Testis (tissue), 5 donors: ENCODE measurements around a stretch of chr17.

GRCh38 chr17:67574252-67575174 is 143.2 kb upstream of the NOL11 start:
- PRO-cap, 3 experiments, result no peak in any of the 3 experiments
- RAMPAGE, long total RNA, 2 experiments, result no peak in any of the 2 experiments
- RRBS, result no CpG with 5 or more reads among the region's 12 CpGs

DNA sequence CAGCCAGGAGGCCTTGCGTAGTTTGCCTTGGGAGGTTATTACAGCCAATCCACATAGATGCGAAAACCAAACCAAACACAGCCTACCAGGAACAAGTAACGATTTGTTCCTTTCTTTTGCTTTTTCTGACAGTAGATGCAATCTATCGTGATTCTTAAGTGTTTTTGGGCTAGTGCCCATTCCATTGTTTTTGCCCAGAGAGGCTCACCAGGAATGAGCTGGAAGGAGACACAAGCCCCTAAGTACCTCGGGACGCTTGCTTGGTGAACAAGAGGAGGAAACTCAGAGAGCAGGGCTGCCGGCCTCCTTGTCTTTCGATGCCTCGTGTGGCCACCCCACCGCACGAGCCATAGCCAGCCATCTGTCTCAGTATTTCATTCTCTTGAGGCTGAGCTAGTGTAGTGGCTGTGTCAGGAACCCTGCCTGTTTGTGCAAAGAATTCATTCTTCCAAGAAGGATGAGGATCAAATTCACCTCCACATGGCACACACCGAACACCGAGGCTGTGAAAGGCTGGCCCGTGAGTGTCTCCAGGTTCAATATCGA is 102.5 kb upstream of the NOL11 start:
- PRO-cap, 3 experiments, result no peak in any of the 3 experiments
- RAMPAGE, long total RNA, 2 experiments, result no peak in any of the 2 experiments
- RRBS, result no CpG with 5 or more reads among the region's 15 CpGs

DNA sequence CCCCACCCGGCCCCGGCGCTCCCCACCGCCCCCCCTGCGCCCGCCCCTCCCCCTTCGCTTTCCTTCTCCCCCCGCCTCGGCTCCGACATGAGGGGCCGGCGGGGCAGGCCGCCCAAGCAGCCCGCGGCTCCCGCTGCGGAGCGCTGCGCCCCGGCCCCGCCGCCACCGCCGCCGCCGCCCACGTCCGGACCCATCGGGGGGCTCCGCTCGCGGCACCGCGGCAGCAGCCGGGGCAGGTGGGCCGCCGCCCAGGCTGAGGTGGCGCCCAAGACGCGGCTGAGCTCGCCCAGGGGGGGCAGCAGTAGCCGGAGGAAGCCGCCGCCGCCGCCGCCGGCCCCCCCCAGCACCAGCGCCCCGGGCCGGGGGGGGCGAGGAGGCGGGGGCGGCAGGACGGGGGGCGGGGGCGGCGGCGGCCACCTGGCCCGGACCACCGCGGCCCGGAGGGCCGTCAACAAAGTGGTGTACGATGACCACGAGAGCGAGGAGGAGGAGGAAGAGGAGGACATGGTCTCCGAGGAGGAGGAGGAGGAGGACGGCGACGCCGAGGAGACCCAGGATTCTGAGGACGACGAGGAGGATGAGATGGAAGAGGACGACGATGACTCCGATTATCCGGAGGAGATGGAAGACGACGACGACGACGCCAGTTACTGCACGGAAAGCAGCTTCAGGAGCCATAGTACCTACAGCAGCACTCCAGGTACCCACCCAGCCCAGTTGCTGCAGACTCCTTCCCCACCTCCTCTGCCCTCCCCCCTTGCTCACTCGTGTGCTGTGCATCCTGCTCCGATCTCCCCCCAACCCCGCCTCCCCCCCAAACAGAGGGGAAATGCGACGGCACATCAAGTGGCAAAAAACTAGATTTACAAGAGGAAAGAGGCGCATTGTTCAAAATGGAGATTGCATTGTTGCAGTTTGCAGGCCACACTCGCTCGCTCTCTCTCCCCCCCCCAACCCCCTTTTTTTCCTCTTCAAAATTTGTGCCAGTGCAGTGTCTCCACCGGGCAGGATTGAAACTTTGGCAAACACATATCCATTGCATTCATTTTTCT is 661 bp downstream of the BPTF start:
- PRO-cap, 3 experiments, result peak in 3 of 3 experiments; most common plus-strand start position 388 of the sequence (in 3); most common minus-strand start position 356 of the sequence (in 2)
- RAMPAGE, long total RNA, 2 experiments, result no peak in any of the 2 experiments
- RRBS, result 6% methylated on average over 8 of the region's 93 CpGs

DNA sequence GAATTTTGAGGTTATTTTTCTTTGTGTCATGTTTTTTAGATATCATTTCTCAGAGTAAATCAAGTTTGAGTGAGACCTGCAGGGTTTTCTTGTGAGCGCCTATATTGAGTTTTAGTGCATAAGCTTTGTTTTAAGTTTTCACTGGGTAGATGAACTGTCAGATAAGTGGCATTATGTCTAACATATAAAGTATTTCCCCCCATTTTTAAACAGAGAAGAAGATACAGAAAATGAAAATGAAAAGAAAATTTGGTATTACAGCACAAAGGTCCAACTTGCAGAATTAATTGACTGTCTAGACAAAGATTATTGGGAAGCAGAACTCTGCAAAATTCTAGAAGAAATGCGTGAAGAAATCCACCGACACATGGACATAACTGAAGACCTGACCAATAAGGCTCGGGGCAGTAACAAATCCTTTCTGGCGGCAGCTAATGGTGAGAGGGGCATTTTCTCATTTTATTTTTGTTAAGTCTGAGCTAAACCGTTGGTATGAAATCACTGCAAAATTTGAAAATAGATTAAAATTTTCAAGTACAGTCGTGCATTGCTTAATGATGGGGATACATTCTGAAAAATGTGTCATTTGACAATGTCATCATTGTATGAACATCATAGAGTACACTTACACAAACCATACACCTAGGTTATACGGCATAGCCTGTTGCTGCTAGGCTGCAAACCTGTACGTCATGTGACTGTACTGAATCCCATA is 41.1 kb downstream of the BPTF start:
- PRO-cap, 3 experiments, result no peak in any of the 3 experiments
- RAMPAGE, long total RNA, 2 experiments, result no peak in any of the 2 experiments
- RRBS, result no CpG with 5 or more reads among the region's 9 CpGs

- PRO-cap, 3 experiments, result no peak in any of the 3 experiments
- RAMPAGE, long total RNA, 2 experiments, result no peak in any of the 2 experiments
- RRBS, result 3% methylated on average over 2 of the region's 28 CpGs
Observed at GRCh38 chr17:67992941-67993349, 3.3 kb downstream of the C17orf58 start.

DNA sequence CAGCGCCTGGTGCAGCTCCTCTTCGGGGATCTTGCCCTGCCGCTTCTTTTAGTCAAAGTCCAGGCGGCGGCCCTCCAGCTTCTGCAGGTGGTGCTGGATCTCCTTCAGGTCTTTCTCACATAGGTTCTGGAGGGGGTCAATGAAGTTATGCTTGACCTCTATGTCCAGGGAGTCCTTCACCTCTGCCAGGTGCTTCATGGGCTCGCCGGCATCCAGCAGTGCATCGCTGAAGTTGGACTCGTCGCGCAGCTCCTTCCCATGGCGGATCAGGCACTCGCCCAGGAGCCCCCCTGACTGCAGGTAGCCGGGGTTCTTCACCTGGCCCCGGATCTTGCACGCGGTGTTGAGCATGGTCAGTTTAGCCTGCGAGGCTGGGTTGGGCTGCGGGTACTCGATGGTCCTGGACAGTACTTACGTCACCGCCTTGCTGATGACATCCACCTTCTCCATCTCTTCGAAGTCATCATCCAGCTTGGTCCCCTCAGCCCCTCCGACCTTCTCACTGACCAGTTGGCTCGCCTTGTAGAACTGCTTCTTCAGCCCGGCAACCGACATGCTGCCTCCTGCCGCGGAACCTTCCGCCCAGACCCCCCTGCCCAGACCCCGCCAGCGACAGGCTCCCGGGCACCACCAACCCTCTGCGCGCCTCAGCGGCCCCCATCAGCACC is 99.6 kb downstream of the KPNA2 start:
- PRO-cap, 3 experiments, result no peak in any of the 3 experiments
- RAMPAGE, long total RNA, 2 experiments, result no peak in any of the 2 experiments
- RRBS, result 20% methylated on average over 10 of the region's 36 CpGs

- PRO-cap, 3 experiments, result peak in 1 of 3 experiments; most common minus-strand start chr17:68200961 (in 1)
- RAMPAGE, long total RNA, 2 experiments, result no peak in any of the 2 experiments
- RRBS, result under 1% methylated on average over 5 of the region's 42 CpGs
Observed at GRCh38 chr17:68200473-68201383, 47.1 kb upstream of the AMZ2 start.

- PRO-cap, 3 experiments, result peak in 3 of 3 experiments; most common minus-strand start chr17:68391692 (in 1)
- RAMPAGE, long total RNA, 2 experiments, result no peak in any of the 2 experiments
- RRBS, result no CpG with 5 or more reads among the region's 11 CpGs
Observed at GRCh38 chr17:68391524-68392022, 65.7 kb downstream of the WIPI1 start.

GRCh38 chr17:68396864-68397236 is 60.4 kb downstream of the WIPI1 start:
- PRO-cap, 3 experiments, result no peak in any of the 3 experiments
- RAMPAGE, long total RNA, 2 experiments, result no peak in any of the 2 experiments
- RRBS, result no CpG with 5 or more reads among the region's 9 CpGs

DNA sequence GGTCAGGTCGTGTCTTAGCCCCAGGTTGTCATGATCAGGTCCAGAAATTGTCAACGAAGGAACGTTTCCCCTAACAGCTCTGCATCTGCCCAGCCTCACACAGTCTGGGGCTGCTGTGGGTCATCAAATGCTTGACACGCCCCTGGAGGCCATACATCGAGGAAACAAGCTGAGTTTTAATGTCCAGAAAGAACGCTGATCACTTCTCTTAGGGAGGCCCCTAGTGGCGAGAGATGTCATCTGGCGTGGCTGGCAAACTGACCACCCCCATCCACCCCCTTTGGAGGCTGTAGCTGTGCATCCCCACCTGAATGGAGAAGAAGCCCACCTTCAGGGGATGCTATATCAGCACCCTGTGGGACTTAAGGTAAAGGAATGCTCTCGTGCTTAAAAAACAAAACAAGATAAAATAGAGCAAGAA is 58.3 kb downstream of the WIPI1 start:
- PRO-cap, 3 experiments, result no peak in any of the 3 experiments
- RAMPAGE, long total RNA, 2 experiments, result no peak in any of the 2 experiments
- RRBS, result no CpG with 5 or more reads among the region's 9 CpGs

GRCh38 chr17:68437459-68437879 is 19.8 kb downstream of the WIPI1 start:
- PRO-cap, 3 experiments, result no peak in any of the 3 experiments
- RAMPAGE, long total RNA, 2 experiments, result no peak in any of the 2 experiments
- RRBS, result no CpG with 5 or more reads among the region's 4 CpGs

DNA sequence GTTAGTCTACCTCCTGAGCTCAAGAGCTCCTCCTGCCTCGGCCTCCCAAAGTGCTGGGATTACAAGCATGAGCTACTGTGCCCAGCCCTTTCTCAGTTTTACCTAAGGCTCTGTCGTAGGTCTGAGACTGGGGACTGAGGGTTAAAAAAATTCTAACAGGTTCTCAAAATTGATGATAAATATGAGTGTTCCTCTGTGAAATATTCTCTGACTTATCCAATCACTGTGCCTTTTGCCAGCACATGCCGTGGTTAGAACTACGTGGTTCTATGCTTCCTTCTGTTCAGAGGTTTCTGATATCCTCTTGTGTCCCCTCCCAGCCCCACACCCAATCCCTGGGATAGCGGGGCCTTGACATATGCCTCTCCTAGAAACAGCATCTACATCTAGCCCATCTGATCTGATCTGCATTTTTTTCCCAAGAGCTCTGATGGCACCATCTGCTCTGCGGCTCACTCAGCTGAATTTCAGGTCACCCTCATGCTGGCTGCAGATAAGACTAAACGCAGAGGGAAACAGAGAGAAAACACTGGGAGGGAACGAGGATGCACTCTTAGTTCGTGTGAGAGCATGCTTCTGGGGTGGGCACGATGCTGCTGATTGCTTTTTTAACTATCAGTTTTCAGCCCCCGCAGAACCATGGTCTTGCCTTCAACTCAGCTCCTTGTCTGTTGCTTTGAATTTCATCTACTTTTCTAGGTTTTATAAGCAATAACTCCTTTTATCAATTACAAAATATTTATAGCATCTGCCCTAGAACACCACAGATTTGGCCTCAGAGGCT is 10.7 kb downstream of the WIPI1 start:
- PRO-cap, 3 experiments, result no peak in any of the 3 experiments
- RAMPAGE, long total RNA, 2 experiments, result no peak in any of the 2 experiments
- RRBS, result no CpG with 5 or more reads among the region's 11 CpGs

DNA sequence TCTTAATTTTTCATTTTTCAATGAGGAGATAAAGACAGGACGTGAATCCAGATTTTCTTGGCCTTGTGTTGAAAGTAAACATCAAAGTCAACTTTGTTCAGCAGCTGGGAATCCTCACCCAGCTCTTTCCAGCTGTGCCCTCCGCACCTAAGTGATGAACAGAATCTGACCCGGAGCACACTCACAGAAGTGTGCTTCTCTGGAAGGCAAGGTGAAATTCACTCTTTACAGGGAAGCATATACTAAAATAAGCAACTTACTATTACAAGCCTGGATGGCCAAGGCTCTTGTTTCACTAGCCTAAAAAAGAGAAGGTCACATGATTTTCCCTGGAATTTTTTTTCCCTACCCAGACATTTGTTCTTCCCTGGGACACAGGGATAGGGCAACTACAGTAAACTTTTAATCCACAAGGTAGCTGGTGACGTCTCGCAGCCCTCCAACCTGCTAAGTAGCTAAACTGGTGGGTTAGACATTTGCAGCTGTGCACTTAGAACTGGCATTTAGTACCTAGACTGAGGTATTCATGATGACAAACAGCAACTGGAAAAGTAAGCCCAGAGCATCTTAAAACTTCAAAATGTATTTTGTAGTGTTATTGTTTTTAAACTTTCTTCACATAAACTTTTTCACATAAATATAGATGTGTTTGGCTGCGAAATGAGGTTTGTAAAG is 3.1 kb downstream of the WIPI1 start:
- PRO-cap, 3 experiments, result no peak in any of the 3 experiments
- RAMPAGE, long total RNA, 2 experiments, result no peak in any of the 2 experiments
- RRBS, result no CpG with 5 or more reads among the region's 6 CpGs

- PRO-cap, 3 experiments, result no peak in any of the 3 experiments
- RAMPAGE, long total RNA, 2 experiments, result no peak in any of the 2 experiments
- RRBS, result no CpG with 5 or more reads among the region's 4 CpGs
Observed at GRCh38 chr17:68509551-68510180, 2.6 kb upstream of the PRKAR1A start.

GRCh38 chr17:68519833-68520339 is 7.7 kb downstream of the PRKAR1A start:
- PRO-cap, 3 experiments, result no peak in any of the 3 experiments
- RAMPAGE, long total RNA, 2 experiments, result no peak in any of the 2 experiments
- RRBS, result no CpG with 5 or more reads among the region's 4 CpGs

DNA sequence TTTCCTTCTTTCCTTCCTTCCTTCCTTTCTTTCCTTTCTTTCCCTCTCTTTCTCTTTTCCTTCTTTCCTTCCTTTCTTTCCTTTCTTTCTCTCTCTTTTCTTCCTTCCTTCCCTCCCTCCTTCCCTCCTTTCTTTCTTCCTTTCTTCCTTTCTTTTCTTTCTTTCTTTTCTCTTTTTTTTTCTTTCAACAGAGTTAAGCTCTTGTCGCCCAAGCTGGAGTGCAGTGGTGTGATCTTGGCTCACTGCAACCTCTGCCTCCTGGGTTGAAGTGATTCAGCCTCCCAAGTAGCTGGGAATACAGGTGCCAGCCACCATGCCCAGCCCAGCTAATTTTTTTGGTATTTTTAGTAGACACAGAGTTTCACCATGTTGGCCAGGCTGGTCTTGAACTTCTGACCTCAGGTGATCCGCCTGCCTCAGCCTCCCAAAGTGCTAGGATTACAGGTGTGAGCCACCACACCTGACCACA is 27.6 kb downstream of the FAM20A start:
- PRO-cap, 3 experiments, result no peak in any of the 3 experiments
- RAMPAGE, long total RNA, 2 experiments, result start-site peak on the minus strand in 1 of 2 experiments, centred at position 196 of the sequence, 7 reads per replicate
- RRBS, result no CpG with 5 or more reads among the region's 2 CpGs

GRCh38 chr17:68994523-68995624 is 39.7 kb upstream of the ABCA8 start:
- PRO-cap, 3 experiments, result no peak in any of the 3 experiments
- RAMPAGE, long total RNA, 2 experiments, result start-site peak on the minus strand in 1 of 2 experiments, at chr17:68995246-68995386 at its widest, 21 reads per replicate
- RRBS, result no CpG with 5 or more reads among the region's 11 CpGs

DNA sequence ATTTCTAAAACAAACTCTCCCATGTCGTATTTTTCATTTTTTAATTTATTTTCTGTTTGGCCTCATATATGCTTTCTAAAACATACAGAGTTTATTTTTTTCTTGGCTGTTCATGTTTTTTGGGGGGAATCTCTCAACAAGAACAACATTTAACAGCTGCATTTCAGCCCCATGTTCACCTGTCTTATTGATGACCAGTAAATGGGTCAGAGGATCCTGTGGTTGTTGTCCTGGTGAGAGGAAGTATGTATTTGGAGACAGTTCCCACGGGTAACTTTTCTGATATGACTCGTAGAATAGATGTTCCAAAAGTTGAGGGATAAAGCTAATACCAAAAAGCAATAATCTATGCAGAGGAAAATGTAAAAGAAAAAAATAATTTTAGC is 42.5 kb downstream of the ABCA9 start:
- PRO-cap, 3 experiments, result no peak in any of the 3 experiments
- RAMPAGE, long total RNA, 2 experiments, result start-site peak on the minus strand in 1 of 2 experiments, centred at position 284 of the sequence, 6 reads per replicate
- RRBS, result no CpG with 5 or more reads among the region's 3 CpGs

GRCh38 chr17:69130573-69131219 is 11.0 kb downstream of the ABCA6 start:
- PRO-cap, 3 experiments, result no peak in any of the 3 experiments
- RAMPAGE, long total RNA, 2 experiments, result no peak in any of the 2 experiments
- RRBS, result no CpG with 5 or more reads among the region's 7 CpGs

DNA sequence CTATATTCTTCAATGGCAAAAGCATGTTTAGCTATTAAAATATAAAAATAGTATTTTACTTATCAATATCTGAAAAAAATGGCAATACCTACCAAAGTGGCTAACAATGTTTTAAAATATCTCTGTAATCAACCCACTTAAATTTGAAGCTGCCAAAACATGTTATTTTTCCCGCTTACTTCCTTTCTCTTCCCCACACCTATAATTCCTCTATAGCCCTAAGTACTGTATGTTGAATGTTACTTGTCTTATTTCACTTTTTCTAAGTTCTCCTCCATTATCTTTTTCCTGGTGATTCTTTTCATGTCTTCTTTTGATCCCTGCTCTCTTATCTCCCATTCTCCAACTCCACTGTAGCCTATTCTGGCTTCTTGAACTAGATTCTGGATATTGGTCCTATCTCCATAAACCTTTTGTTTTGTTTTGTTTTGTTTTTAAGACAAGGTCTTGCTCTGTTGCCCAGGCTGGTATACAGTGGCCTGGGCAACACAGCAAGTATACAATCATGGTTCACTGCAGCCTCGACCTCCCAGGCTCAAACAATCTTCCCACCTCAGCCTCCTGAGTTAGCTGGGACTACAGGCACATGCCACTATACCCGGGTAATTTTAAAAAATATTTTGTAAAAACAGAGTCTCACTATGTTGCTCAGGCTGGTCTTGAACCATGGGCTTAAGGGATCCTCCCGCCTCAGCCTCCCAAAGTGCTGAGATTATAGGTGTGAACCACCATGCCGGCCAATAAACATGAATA is 19.8 kb upstream of the ABCA10 start:
- PRO-cap, 3 experiments, result no peak in any of the 3 experiments
- RAMPAGE, long total RNA, 2 experiments, result no peak in any of the 2 experiments
- RRBS, result no CpG with 5 or more reads among the region's 5 CpGs